HT1080 (cell line): ENCODE measurements around the genes FLYWCH2 and NAA60.

DNA sequence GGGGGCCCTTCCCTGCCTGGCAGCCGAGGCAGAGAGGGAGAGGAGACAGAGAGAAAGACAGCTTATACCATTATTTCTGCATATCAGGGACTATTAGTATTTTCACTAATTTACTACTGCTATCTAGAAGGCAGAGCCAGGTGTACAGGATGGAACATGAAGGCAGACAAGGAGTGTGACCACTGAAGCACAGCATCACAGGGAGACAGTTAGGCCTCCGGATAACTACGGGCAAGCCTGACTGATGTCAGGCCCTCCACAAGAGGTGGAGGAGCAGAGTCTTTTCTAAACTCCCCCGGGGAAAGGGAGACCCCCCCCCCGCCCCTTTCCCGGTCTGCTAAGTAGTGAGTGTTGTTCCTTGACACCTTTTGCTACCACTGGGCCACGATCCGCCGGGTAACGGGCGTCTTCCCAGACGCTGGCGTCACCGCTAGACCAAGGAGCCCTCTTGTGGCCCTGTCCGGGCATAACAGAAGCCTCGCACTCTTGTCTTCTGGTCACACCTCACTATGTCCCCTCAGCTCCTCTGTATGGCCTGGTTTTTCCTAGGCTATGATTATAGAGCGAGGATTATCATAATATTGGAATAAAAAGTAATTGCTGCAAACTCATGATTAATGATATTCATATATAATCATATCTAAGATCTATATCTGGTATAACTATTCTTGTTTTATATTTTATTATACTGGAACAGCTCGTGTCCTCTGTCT lies 12.4 kb upstream of the KCTD5 start:
RAMPAGE:
- cytosol, long total RNA, result no peak
- long total RNA, result no peak
- nucleus, long total RNA, result no peak

DNA sequence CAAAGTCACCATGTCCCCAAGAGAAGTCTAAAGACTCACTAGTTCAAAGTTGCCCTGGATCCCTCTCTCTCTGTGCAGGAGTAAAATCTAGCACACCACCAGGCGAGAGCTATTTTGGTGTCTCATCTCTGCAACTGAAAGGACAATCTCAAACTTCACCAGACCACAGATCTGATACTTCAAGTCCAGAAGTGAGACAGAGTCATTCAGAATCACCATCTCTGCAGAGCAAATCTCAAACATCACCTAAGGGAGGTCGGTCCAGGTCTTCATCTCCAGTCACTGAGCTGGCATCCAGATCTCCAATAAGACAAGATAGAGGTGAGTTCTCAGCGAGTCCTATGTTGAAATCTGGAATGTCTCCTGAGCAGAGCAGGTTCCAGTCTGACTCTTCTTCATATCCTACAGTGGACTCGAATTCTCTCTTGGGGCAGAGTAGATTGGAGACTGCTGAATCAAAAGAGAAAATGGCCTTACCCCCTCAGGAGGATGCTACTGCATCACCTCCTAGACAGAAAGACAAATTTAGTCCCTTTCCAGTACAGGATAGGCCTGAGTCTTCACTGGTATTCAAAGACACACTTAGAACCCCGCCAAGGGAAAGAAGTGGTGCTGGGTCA lies 11.2 kb downstream of the SRRM2 start:
RAMPAGE:
- cytosol, long total RNA, result no peak
- long total RNA, result no peak
- nucleus, long total RNA, result no peak

RAMPAGE:
- cytosol, long total RNA, result no peak
- long total RNA, result no peak
- nucleus, long total RNA, result no peak
Measured at GRCh38 chr16:2766345-2766723, 10.7 kb downstream of the ELOB start.

RAMPAGE:
- cytosol, long total RNA, result no peak
- long total RNA, result no peak
- nucleus, long total RNA, result no peak
Measured at GRCh38 chr16:2858465-2859130, 628 bp upstream of the PRSS22 start.

DNA sequence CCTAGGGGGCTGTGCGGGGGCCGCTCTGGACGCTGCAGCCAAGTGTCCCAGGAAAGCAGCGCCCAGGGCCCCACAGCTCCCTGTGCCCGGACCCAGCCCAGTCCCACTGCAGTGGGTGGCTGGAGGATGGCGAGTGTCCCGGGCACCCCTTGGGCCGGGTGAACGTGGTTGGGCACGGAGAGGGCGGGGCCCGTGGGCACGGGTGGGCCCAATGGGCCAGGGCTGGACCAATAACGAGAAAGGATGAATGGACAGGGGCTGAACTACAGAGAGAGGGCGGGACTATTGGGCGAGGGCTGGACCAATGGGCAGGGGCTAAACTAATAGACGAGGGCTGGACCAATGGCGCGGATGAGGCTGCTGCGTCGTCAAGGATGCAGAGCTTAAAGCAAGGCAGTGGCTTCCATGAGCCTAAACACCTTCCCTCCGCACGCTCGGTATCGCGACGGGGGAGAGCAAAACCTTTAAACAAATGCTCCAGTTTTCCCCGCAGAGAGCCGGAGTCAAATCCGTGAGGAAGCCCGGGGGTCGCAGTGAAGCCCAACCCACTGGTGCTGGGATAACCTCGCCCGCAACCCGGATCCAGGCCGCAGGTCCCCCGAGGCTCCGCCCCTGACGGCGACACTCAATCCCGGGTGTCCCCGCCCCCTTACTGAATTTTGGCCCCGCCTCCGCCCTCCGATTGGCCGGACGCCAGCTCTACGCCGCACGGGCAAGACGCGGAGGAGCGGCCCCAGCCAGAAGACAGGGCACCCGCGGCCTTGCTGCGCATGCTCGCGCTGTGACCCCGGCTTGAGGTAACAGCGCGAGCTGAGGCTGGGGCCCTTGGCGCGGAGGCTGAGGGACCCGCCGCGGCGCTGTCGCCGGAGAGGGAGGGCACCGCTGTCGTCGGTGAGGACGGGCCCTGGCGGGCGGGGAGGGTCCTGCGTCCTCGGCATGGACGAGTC lies at the start of gene FLYWCH2:
TSS of gene FLYWCH2 (plus strand) at position 740 of the 947 bp plus-strand sequence.
RAMPAGE:
- cytosol, long total RNA, result start-site peak on the plus strand centred at position 765 of the sequence, 122 bp wide, 268 and 176 reads in 2 replicates
- long total RNA, result start-site peak on the plus strand centred at position 765 of the sequence, 109 bp wide, 149 reads
- nucleus, long total RNA, result start-site peak on the plus strand centred at position 757 of the sequence, 144 bp wide, 41 and 18 reads in 2 replicates

GRCh38 chr16:2904725-2905848 lies 6.6 kb upstream of the FLYWCH1 start:
RAMPAGE:
- cytosol, long total RNA, result no peak
- long total RNA, result no peak
- nucleus, long total RNA, result no peak

DNA sequence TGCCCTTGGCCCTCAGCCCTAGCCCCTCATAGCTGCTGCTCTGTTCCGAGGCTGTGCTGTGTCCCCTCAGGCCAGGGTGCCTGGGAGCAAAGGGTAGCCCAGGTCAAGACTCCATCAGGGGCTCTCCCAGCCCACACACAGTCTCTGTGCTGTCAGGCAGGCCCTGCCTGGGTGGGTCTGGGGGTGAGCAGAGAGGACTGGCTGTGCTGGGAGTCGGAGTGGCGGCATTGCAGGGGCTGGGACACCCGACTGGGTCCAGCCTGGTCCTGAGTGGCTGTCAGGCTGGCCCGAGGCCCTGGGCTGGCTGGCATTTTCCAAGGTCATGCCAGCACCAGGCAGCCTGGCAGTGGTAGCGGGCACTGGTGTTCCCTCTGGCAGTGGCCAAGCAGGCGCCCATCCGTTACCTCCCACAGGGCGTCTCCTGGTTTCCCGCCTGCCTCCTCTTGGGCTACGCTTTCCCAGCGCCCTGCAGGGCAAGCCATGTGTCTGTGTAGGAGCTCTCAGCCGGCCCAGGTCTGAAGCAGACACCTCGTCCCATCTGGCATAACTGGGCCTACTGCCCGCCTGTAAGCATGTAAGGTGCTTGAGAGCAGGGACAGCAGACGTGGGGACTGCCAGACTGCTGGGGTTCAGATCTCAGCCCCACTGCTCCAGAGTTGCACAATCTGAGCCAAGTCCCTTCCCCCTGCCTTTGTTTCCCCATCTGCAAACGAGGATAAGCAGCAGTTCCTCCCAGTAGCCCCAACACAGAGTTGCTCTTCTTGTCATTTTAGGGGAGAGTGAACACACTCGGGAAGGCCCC lies 5.7 kb upstream of the PKMYT1 start:
RAMPAGE:
- cytosol, long total RNA, result no peak
- long total RNA, result no peak
- nucleus, long total RNA, result no peak

RAMPAGE:
- cytosol, long total RNA, result no peak
- long total RNA, result no peak
- nucleus, long total RNA, result no peak
Measured at GRCh38 chr16:3030062-3030558, 6.3 kb downstream of the THOC6 start.

GRCh38 chr16:3035821-3036389 lies 839 bp downstream of the BICDL2 start:
RAMPAGE:
- cytosol, long total RNA, result no peak
- long total RNA, result no peak
- nucleus, long total RNA, result no peak

GRCh38 chr16:3086367-3086805 lies 12.7 kb downstream of the ZSCAN10 start:
RAMPAGE:
- cytosol, long total RNA, result no peak
- long total RNA, result no peak
- nucleus, long total RNA, result no peak

GRCh38 chr16:3101998-3102503 lies 3.0 kb upstream of the ZSCAN10 start:
RAMPAGE:
- cytosol, long total RNA, result no peak
- long total RNA, result no peak
- nucleus, long total RNA, result no peak

GRCh38 chr16:3112972-3113641 lies 721 bp downstream of the ZNF205 start:
RAMPAGE:
- cytosol, long total RNA, result no peak
- long total RNA, result no peak
- nucleus, long total RNA, result no peak

RAMPAGE:
- cytosol, long total RNA, result no peak
- long total RNA, result no peak
- nucleus, long total RNA, result no peak
Measured at GRCh38 chr16:3149524-3150195, 14.8 kb downstream of the ZNF213 start.

RAMPAGE:
- cytosol, long total RNA, result no peak
- long total RNA, result no peak
- nucleus, long total RNA, result no peak
Measured at GRCh38 chr16:3152252-3153311, 17.8 kb downstream of the ZNF213 start.

DNA sequence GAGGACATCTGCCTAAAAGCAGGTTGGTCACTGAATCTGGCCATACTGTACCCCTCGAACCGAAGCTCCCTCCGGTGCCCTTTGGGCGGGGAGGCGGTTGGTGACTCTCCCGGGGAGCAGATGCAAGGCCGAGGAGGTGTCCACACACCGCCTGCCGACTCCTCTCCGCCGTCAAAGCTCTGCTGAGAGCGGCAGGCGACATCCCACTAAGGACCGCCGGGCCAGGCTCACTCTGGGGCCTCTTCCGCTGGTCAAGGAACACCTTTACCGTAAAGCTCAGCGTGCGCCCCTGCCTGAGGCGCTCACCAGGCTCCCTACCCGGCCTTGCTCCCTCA lies 406 bp downstream of the ZNF200 start:
RAMPAGE:
- cytosol, long total RNA, result no peak
- long total RNA, result no peak
- nucleus, long total RNA, result no peak

DNA sequence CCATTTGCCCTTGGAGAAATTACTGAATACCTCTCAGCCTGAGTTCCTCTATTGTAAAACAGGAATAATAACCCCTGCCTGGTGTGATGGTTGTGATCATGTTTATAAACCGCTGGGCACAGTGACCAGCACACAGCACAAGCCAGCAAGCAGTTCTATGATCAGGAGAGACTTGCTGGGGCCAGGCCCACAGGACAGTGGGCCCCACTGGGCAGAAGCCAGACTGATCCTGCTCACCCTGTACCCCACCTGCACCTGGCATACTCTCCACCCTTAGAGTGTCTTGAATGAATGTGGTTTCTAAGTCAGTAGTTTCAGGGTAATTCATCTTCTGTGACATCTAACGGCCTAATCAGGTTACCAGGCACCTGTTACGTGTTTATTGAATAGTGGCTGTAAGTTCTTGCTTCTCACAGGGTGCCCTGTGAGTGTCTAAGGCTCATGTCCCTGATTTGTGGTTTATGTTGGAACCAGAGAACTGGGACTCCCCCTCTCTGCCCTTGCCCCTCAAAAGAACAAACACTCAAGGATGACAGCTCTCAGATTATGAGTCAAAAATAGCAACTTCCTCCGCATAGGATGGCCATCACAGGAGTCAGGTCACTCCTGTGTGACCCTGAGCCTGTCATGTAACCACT lies 7.1 kb upstream of the OR2C1 start:
RAMPAGE:
- cytosol, long total RNA, result no peak
- long total RNA, result no peak
- nucleus, long total RNA, result no peak

RAMPAGE:
- cytosol, long total RNA, result start-site peak on the minus strand at chr16:3443454-3443537, 19 and 41 reads in 2 replicates; start-site peak on the plus strand at chr16:3443668-3443737, 61 and 61 reads in 2 replicates
- long total RNA, result start-site peak on the plus strand at chr16:3443640-3443738, 44 reads
- nucleus, long total RNA, result no peak
Measured at GRCh38 chr16:3443279-3443943, at the start of gene NAA60. Gene NAA60, plus strand, starts transcription at chr16:3443680.

DNA sequence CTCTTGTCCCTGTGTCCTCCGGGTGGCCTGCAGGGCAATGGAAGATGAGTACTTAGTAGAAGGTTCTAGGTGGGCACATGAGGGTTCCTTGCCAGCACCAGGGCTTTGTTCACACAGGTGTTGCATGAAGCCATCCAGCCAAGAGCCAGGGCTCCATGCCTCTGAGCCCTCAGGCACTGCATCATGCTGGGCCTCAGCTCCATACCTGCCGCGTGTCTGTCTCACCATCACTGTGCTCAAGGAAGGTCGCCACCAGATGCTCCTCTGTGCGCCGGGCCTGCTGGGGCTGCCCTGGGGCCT lies 25.6 kb downstream of the C16orf90 start:
RAMPAGE:
- cytosol, long total RNA, result no peak
- long total RNA, result no peak
- nucleus, long total RNA, result no peak

DNA sequence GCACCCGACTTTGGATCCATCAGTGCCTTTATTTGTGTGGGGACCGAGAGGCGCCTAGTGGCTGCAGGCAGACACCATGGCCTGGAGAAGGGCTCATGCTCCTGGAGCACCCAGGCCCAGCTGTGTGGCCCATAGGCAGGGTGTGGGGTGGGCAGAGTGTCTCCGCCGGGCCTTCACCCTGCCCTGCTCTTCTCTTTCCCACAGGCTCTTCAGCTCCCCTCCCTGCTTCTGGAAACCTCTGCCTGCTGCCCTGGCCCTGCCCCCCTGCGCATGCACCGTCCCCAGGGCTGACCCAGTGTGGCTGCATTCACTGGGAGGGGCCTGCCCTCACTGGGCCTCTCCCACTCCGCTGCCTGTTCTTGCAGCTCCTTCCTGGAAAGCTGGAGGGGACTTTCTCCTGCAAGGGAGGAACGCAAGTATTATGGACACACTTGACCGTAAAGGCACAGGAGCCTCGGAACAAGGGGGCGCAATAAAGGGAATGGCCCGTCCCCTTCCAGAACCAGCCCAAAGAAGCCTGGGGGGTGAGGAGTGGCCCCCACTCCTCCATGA lies 9.9 kb downstream of the C16orf90 start:
RAMPAGE:
- cytosol, long total RNA, result no peak
- long total RNA, result no peak
- nucleus, long total RNA, result no peak

RAMPAGE:
- cytosol, long total RNA, result no peak
- long total RNA, result no peak
- nucleus, long total RNA, result no peak
Measured at GRCh38 chr16:3798069-3798308, 80.7 kb upstream of the TRAP1 start.